Anterior vena cava (tissue), 1 donor: ENCODE measurements around a stretch of chr7.

DNA sequence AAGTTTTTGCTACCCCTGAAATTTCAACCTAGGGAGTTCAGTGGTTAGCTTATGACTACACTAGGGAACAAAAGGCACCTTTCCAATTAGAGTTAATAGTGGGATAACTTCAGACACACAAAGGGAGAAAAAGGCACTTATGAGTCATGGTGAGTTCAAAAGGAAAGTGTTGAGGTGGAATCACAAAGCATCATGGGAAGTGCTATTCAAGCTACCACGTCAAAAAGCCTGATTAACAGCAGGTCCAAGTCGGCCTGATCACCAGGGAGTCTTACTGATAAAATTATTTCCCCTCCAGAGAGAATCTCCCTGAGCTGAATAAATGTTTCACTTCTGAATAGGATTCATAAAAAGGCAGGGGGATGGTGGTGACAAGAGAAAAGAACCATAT lies 165.6 kb downstream of the C7orf25 start:
- PRO-cap = no peak

DNA sequence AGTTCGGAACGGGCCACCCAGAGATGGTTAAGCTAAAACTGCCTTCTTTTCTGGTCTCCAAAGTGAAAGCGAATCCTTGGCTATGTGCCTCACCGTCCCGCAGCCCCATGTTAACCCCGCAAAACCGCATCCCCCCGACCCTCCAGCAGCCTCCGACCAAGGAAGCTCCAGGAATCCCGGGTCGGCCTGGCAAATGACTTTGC lies 293 bp downstream of the PSMA2 start:
- PRO-cap = no peak

DNA sequence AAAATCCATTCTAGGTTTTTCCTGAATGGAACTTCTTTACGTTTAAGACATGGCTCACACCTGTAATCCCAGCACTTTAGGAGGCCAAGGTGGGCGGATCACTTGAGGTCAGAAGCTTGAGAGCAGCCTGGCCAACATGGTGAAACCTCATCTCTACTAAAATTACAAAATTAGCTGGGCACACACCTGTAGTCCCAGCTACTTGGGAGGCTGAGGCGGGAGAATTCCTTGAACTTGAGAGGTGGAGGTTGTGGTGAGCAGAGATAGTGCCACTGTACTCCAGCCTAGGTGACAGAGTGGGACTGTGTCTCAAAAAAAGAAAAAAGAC lies 5.6 kb downstream of the STK17A start:
- PRO-cap = no peak

- PRO-cap = no peak
Measured at GRCh38 chr7:43693452-43693898, 35.8 kb downstream of the COA1 start.

- PRO-cap = no peak
Measured at GRCh38 chr7:43693899-43694792, 35.2 kb downstream of the COA1 start.

DNA sequence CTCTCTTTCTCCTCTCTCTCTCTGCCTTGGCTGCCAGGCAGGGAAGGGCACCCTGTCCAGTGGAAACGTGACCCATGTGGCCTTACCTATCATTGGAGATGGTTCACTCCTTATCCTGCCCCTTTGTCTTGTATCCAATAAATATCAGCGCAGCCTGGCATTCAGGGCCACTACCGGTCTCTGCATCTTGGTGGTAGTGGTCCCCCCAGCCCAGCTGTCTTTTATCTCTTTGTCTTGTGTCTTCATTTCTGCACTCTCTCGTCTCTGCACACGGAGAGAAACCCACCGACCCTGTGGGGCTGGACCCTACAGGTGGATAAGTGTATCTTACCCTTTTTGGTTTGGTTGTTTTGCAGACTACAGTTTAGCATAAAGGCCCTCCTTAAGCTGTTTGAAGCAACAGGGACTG lies 23.0 kb downstream of the SPDYE1 start:
- PRO-cap = no peak

- PRO-cap = no peak
Measured at GRCh38 chr7:44078148-44079113, 3.9 kb downstream of the POLM start.

- PRO-cap = no peak
Measured at GRCh38 chr7:44088468-44088766, 6.1 kb upstream of the POLM start.

DNA sequence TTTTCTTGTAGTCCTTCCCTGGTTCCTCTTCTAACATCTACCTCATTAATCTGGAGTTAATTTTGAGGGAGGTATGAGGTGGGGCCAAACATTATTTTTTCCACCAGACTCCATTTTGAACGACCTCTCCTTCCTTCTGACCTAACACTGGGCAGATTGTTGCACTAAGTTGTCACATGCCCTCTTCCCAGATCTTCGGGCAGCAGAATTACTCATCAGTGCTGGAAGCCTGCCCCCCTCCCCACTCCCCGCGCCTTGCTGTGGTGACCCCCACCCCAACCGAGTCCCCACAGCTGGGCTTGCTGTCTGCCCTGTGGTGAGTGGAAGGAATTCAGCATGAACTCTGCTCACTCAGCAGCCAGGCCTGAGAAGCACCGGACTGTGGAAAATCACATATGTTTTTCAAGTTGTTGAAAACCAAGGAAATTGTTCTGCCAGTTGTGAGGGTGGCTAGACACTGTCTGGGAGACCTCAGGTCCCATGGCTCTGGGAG lies 3.7 kb upstream of the AEBP1 start:
- PRO-cap = bidirectional peak, plus-strand start at position 354 of the sequence, minus-strand start at position 143 of the sequence

GRCh38 chr7:44107357-44108278 lies 3.5 kb downstream of the AEBP1 start:
- PRO-cap = no peak

- PRO-cap = unidirectional peak, plus-strand start at chr7:44259825
Measured at GRCh38 chr7:44258918-44260055, 58.5 kb downstream of the YKT6 start.

- PRO-cap = unidirectional peak, minus-strand start at chr7:44291454
Measured at GRCh38 chr7:44291377-44291509, 34.2 kb downstream of the CAMK2B start.

DNA sequence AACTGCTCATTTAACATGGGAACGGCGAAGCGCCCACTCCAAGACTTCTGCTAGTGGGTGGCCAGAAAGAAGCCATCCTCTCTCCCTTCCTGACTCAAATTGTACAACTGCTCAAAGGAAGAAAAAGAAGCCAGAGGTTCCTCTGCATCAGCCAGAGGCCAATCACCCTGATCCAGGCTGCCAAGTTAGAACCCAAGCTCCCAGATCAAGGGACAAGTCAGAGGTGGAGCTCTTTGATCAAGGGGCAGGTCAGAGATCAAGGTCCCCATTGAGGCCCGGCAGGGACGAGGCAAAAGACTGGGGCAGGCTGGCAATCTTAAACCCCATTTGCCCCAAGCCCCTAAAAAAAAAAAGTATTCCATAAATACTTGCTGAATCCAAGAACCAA lies 23.1 kb downstream of the NUDCD3 start:
- PRO-cap = no peak

- PRO-cap = no peak
Measured at GRCh38 chr7:44484581-44485159, 5.8 kb downstream of the NUDCD3 start.

DNA sequence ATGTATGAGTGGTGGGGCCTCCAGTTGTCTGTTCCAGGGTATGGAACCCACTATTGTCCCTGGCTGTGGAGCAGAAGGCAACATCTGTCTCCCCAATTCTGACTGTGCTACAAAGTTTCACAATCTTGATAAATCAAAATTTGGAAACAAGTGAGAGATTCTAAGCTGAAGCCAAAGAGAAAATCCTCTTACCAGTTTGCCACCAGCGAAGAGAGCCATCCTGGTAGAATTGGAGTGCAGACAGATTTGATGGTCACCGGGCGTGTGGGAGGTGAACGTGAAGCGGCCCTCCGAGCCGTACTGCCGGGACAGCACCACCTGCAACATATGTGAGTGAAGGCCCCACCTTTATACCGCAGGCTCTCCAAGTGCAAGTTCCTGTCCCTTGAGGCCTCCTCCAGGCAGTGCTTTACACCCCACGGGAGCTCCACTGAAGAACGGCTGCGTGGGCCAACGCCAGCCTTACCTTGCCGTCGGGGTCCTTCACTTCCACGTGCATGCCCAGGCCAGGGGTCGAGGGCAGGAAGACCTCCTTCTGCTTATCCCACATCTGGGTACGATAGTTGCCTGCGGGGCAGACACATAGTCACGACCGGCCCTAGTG lies 672 bp downstream of the TMED4 start:
- PRO-cap = no peak

GRCh38 chr7:44639589-44640312 lies 33.3 kb downstream of the OGDH start:
- PRO-cap = bidirectional peak, plus-strand start at chr7:44639999, minus-strand start at chr7:44639873

DNA sequence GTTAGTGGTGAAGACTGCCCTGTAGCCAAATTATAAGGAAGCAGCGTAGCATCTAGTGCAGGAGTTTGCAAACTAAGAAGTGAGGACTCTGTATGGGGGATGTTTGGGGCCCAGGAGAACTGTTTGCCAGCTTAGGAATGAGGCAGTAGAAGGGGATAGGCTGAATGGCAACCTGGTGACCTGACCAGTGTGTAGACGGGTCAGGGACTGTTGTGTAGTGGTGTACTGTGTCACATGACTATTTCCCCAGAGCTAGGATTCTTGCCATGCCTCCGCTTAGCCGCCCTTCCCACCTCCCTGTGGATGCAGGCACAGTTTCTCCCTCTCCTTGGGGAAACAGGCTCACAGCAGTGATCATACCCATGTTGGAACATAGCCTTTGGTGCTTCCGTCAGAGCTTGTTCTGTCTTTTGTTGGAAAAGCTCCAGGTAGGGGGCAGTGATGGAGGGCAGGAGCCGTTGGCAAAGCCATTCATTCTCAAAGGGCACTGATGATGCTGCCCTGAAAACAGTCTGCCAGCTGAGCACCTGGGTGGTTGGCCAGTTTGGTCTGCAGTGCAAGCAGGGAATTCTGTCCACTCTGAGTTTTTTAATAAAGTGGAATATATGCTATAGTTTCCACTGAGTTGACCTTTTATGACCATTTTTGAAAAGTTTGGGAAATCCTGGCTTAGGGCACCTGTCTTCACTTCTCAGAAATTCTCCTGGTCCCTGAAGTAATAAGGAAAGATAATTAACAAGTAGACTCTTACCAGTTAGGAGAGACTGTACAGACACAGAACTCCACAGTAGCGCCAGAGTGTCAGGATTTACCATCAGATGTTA lies 44.4 kb downstream of the OGDH start:
- PRO-cap = no peak

- PRO-cap = bidirectional peak, plus-strand start at chr7:44797083, minus-strand start at chr7:44796934; bidirectional peak, plus-strand start at chr7:44797582, minus-strand start at chr7:44797461
Measured at GRCh38 chr7:44796812-44797735, 593 bp downstream of the PPIA start.

- PRO-cap = no peak
Measured at GRCh38 chr7:44883429-44884067, 1.8 kb downstream of the PURB start.

GRCh38 chr7:44975856-44976129 lies 3.0 kb downstream of the MYO1G start:
- PRO-cap = no peak